ENCODE measurements around the gene SPATA31A7.

- RAMPAGE, long total RNA: no peak
- RRBS: no CpG with 5 or more reads among the region's 13 CpGs
Observed at GRCh38 chr9:42568492-42568818, 385.0 kb downstream of the SPATA31A6 start.

GRCh38 chr9:61189652-61190188, at the start of gene SPATA31A7:
Gene SPATA31A7, plus strand, starts transcription at chr9:61190036.
- RAMPAGE, long total RNA: no peak
- RRBS: no CpG with 5 or more reads among the region's 8 CpGs

DNA sequence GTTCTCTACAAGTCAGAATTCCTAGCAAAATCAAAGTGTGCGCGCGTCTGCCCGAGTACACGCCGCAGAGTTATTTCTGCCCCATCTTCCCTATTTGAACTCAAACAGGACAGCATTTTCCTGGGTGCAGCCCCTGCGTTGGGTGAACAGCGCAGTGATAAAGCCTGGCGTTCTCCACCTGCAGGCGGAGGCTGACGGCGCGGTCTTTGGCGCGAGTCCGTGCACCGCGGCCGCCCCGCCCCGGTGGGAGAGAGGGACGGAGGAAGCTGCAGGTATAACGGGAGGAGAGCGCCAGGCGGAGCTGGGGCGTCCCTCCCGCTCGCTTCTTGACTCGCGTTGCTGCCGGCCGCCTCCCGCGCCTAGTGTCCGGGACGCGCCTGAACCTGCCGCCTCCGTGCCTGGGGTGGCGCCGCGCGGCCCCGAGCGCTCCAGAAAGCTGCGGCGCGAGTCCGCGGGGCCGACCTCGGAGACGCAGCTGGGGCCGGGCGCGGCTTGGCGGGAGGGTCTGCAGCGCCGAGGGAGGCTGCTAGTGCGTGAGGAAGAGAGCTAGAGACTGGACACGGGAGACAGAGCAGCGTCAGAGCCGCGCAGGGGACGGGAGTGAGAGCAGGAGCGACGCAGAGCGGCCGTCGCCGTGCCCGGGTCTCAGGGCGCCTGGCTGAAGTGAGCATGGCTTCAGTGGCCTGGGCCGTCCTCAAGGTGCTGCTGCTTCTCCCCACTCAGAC, 140.6 kb downstream of the SPATA31A7 start:
- RAMPAGE, long total RNA: no peak
- RRBS: no CpG with 5 or more reads among the region's 74 CpGs

DNA sequence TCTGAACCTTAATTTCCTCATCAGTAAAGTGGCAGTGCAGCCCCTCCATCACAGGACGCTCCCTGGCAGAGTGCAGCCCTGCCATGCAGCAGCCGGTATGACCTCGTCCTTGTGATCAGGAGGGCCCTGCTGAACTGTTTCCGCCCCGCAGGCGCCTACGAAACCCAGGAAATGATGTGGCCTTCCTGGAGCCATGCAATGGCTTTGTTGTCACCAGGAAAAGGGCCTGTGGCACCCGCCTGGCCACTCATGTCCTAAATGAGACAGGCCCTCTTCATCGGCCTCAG, 365.2 kb downstream of the SPATA31A7 start:
- RAMPAGE, long total RNA: no peak
- RRBS: no CpG with 5 or more reads among the region's 9 CpGs

DNA sequence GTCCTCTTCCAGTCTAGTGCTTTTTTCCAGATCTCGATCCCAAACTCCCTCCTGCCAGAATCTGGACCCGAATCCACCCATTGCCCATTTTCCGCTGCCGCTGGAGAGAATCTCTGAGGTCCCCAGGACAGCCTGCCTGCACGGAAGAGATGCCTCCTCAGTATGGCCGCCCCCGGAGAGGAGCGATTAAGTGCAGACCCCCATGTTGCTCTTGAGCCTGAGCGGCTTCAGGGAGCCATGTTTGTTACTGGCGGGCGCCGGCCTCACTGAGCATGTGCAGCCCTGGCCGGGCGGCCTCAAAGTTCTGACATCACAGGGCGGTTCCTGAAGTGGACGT, 1342.9 kb downstream of the SPATA31A7 start:
- RAMPAGE, long total RNA: no peak
- RRBS: no CpG with 5 or more reads among the region's 16 CpGs

- RAMPAGE, long total RNA: no peak
- RRBS: no CpG with 5 or more reads among the region's 6 CpGs
Observed at GRCh38 chr9:63325652-63326313, 1959.2 kb downstream of the FOXD4L5 start.

DNA sequence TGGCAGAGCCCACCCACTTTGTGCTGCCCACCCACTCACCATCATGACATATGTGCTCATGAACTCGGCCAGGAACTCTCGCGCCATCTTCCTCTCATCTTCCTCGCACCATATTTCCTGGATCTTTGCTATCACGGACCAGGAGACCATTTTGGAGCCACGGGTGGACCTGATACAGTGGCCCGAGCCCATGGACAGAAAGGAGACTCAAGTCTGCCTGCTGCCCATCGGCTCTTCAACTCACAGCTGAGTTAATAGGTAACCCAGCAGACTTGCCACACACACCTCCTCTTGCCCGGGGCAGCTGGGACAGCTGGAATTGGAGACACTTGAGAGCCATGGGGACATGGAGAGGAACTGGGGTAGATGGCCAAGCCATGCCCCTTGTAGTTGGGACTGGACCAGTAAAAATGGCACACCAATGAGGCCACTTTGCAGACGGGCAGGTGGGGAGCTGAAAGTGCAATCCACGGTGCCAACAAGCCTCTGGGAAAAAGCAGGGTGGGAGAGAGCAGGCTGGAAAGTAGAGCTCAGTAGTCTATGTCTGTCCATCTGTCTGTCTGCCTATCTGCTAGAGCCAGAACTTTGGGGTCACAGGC, 1958.2 kb downstream of the FOXD4L5 start:
- RAMPAGE, long total RNA: no peak
- RRBS: no CpG with 5 or more reads among the region's 11 CpGs

GRCh38 chr9:63346306-63347041, 1938.5 kb downstream of the FOXD4L5 start:
- RAMPAGE, long total RNA: no peak
- RRBS: 30% methylated on average over 1 of the region's 14 CpGs

DNA sequence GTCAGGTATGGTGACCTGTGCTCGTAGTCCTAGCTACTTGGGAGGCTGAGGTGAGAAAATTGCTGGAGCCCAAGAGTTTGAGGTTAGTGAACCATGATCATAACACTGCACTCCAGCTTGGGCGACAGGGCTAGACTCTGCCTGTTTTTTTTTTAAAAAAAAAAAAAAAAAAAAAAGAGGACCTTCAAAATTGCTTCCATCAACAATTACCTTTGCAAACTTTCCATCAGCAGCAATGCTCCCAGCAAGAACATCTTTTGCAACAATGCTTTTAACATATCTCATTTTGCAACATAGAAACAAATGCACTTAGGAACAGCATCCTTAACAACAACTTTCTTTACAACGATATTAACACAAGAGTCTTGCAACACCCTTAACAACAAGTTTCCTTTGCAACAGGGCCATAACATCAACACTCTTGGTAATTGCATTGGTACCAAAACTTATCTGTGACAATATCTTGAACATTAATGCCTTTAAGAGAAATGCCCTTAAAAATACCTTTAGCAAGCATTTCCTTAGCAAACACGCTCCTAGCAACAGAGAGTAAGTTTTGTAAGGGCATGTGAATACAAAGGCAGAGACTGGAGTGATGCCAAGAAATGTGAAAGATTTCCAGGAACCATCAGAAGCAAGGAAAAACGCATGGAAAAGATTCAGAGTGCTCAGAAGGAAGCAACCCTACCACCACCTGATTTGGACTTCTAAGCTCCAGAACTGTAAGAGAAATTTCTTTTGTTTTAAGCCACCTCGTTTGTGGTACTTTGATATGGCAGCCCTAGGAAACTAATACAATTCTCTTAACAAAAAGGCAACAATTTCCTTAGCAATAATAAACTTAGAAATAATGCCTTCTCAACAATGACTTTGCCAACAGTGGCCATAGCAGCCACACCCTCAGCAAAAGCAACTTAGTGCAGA, 42.1 kb downstream of the ZNF658 start:
- RAMPAGE, long total RNA: no peak
- RRBS: no CpG with 5 or more reads among the region's 6 CpGs

- RAMPAGE, long total RNA: no peak
- RRBS: no CpG with 5 or more reads among the region's 2 CpGs
Observed at GRCh38 chr9:68355635-68355939, 824 bp upstream of the PGM5 start.

DNA sequence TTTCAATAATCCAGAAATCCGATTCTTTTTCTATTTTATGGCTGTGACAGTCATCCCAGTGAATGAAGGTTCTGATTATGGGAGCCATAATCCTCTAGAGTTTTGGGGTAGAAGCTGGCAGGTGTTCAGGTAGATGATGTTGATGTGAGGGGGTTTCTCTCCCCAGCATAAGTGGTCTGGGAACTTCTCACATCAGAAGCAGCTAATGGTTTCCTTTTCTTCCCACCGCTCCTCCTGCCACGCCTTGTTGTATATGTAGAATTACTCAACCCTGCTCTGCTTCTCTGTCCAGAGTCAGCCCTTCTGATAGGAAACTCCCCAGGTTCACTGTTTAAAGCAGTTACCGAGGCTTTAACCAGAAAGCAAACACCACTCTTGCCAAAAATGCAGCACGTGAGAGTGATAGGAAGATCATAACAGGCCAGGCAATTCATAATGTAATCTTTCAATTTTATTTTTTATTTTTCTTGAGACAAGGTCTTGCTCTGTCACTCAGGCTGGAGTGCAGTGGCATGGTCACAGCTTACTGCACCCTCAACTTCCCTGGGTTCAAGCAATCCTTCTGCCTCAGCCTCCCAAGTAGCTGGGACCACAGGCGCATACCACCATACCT, 10.5 kb upstream of the TMEM252 start:
- RAMPAGE, long total RNA: no peak
- RRBS: no CpG with 5 or more reads among the region's 6 CpGs

DNA sequence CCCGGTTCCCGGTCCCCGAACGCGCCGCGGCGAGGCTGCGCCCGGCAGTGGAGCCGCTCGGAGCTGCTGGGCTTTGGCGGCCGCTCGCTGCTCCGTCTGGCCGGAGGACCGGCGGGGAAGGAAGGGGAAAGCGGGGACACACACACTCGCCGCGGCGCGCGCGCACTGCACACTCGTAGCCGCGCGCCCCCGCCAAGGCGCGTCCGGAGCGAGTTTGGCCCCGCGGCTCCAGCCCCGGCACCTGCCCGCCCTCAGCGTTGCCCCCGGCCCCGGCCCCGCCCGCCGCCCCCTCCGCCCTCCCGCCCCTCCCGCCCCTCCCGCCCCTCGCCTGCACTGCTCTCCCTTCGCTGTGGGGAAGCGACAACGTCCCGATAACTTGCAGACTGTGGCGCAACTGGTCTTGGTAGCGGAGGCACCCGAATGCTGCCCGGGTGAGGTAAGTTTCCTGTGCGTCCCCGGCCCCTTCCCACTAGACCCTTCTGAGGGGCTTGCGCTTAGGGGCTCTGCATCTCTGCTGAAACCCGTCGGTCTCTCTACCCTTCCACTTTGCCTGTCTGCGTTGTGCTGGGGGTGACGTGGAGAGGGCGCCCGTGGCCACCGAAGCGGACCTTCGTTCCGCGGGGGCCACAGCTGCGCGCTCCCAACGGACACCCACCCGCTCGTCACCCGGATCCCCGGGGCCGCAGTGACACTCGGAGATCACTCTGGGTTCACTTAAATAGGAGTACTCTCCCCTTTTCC, 457 bp downstream of the PIP5K1B start:
- RAMPAGE, long total RNA: no peak
- RRBS: under 1% methylated on average over 19 of the region's 82 CpGs

DNA sequence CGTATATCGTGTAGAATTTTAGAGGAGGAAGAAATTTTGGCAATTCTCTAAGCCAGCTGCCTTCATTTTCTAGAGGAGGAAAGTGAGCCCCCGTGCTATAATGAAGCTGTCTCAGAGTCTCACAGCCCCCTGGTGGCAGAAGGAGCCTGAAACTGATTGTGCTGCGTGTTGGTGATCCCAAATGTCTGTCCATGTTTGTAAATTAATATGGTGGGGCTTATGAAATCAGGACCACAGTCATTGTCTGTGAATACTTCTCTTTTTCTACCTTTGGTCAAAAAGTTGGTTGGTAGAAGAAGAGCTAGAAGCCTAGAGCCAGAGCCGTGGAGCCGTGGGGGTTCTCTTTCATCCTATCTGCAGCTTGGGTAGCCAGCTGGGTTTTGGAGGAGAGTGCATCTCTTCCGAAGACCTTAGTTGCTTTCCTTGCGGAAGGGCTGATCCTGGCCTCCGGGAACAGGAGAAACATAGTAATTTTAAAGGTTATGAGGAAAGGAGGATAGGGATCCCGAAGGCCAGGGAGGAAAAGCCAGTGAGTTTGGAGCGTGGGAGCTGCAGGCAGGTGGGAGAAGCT, 65.3 kb downstream of the PABIR1 start:
- RAMPAGE, long total RNA: no peak
- RRBS: no CpG with 5 or more reads among the region's 11 CpGs

- RAMPAGE, long total RNA: no peak
- RRBS: no CpG with 5 or more reads among the region's 4 CpGs
Observed at GRCh38 chr9:68917478-68918092, 96.3 kb downstream of the PRKACG start.

GRCh38 chr9:69019969-69020329, 6.0 kb upstream of the PRKACG start:
- RAMPAGE, long total RNA: no peak
- RRBS: no CpG with 5 or more reads among the region's 2 CpGs

DNA sequence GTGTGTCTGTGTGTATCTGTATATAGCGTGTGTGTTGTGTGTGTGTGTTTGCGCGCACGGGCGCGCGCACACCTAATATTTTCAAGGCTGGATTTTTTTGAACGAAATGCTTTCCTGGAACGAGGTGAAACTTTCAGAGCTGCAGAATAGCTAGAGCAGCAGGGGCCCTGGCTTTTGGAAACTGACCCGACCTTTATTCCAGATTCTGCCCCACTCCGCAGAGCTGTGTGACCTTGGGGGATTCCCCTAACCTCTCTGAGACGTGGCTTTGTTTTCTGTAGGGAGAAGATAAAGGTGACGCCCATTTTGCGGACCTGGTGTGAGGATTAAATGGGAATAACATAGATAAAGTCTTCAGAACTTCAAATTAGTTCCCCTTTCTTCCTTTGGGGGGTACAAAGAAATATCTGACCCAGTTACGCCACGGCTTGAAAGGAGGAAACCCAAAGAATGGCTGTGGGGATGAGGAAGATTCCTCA, 837 bp downstream of the FXN start:
- RAMPAGE, long total RNA: no peak
- RRBS: no CpG with 5 or more reads among the region's 16 CpGs

DNA sequence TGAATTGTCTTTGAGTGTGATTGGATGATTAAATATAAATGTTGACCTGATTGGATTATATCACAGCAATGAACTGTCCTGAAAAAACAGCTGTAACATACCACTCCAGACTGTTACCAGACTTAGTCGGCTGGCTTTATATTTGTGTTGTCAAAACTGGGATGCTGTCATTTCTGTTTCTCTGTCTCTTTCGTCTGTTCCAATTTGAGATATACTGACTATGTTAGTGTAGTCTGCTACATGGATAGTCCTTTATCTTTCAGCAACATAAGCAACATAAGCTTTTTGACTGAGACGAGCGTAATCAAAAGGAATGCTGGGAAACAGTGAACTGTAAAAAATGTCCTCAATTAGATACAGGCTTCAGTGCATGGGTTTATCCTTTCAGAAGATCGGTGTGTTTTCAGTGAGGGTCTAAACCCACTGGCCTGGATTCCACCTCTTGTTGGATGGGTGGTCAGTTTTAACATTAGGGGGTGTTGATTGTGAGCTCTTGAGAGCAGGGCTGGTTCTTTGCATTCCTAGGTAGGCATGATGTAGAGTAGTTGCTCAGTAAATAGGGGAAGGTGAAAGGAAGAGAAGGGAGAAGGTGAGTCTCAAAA, 13.3 kb downstream of the TJP2 start:
- RAMPAGE, long total RNA: no peak
- RRBS: no CpG with 5 or more reads among the region's 5 CpGs

DNA sequence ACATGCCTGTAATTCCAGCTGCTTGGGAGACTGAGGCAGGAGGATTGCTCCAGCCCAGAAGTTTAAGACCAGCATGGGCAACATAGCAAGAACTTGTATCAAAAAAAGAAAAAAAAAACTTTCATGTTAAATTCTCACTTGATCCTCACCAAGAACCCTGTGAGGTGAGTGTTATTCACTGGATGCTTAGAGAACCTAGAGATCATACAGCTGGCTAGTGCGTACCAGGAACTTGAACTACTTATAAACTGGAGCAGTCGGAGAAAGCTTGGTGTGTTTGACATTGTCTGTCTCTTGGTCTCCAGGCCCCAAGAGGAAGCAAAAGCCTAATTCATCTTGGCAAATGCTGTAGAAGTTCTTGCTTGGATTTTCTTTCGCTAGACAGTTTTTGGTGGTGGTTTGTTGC, 18.1 kb downstream of the TJP2 start:
- RAMPAGE, long total RNA: no peak
- RRBS: no CpG with 5 or more reads among the region's 3 CpGs

DNA sequence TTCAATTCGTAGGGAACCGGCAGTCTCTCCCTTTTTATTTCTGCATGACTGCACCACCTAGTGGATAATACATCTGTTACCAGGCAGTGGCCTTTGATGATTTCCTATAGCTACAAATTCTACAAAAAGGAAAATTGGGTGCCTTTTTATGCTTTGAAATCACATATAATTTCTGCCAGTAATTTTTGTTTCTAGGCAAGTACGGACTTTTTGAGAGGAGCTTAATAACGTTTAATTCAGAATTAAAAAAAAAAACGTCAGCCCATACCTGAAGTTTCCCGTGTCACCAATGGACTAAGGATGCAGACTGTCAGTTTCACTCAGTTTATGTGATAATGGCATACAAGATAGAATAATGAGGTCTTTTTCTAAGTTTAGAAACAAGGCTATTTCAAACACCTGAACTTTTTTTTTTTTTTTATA, 19.2 kb downstream of the TJP2 start:
- RAMPAGE, long total RNA: no peak
- RRBS: no CpG with 5 or more reads among the region's 6 CpGs

GRCh38 chr9:69220658-69221406, 46.8 kb downstream of the TJP2 start:
- RAMPAGE, long total RNA: no peak
- RRBS: 94% methylated on average over 19 of the region's 58 CpGs

Measured in kidney epithelial cell (primary cell).